ENCODE results near the gene KCNJ3.

- PRO-cap = no peak
Observed at GRCh38 chr2:149320057-149320588, 10.3 kb upstream of the LYPD6 start.

- PRO-cap = no peak
Observed at GRCh38 chr2:150475948-150476541, 11.4 kb downstream of the RND3 start.

DNA sequence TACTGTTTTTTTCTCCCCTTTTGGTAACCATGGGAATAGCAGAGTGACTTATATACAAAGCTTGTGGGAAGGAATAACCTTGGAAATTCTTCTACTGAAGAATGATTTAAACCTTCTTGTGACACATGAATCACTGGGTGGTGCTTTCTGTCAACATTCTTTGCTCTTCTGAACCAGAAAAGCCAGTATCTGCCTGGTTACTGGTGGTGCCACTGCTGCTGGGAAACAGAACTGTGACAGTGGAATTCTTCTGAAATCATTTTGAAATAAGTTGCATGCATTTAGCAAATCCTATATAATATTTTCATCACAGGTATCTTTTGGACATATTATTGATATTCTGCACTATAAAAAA, 39.4 kb upstream of the RND3 start:
- PRO-cap = no peak

DNA sequence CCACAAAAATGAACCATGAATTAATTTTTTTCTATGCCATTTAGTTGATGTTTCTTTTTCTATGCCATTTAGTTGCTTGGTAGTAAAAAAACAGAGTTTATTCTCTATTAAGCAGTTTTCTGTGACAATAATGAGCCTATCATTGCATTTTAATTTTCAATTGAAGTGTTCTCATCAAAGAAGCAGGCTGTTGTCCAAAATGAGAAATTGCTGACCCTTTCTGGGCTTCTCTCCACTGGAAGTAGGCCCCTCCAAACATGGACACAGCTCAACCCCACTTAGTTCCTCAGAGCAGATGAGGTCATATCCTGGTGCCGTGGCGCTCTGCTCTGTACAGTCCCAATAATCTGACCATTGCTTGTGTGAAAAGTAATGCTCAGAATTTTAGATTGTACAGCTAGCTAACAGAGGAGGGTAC, 156.6 kb upstream of the RND3 start:
- PRO-cap = no peak

- PRO-cap = no peak
Observed at GRCh38 chr2:150644485-150644858, 157.0 kb upstream of the RND3 start.

DNA sequence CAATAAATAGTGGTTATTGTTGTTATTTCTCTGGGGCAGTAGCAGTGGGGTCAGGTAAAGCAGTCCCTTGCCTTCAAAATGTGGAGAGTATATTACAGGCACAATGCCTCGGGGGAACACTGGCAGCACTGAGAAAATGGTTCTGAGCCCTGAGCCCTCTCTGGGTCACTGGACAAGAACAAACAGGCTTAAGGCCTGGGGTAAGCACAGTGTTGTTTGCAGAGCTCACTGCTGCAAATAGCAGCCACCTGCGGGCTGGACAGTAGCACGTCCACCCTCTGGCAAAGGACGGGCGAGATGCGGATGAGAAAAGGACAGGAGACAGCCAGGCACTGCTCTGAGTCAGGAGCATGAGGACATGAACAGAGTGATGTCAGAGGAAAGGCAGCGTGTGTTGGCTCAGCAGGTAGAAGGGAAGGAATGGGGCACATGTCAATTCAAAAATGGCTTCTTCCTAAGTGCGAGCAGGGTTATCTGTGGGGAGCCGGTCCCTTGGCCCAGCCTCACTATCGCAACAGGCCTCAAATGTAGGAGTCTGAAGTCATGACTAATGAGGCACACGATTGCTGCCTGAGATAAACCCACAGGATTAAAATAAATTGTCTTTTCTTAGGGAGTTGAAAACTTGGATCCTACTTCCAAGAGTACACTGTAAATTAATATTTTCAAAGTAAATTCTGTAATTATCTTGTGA, 25.9 kb upstream of the NEB start:
- PRO-cap = no peak

DNA sequence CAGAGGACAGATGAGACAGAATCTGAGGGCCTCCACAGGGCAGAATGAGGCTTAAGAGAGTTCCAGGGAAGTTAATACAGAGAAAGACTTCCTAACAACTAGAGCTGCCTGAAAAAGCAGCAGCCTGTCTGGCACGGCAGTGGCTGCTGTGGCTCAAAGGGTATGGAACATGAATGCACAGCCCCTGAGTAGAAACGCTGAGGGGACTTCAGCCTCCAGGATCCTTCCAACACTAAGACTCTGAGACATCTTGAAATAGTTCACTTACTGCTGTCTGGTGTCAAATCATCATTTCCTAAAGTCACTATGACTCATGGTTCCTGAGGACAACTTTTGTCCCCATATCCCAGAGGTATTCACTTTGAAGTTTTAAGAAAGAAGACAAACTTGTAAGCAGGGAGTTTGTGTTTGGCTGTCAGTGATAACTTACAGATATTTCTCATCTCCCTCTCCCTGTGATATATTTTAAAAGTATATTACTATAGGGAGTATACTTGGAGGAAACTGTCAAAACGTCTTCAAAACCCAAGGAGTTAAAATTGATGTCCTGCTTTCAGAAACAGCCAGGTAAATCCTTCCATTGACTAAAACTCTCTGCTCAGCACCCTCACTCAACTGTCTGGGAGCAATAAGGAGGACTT, 33.3 kb upstream of the NEB start:
- PRO-cap = no peak

DNA sequence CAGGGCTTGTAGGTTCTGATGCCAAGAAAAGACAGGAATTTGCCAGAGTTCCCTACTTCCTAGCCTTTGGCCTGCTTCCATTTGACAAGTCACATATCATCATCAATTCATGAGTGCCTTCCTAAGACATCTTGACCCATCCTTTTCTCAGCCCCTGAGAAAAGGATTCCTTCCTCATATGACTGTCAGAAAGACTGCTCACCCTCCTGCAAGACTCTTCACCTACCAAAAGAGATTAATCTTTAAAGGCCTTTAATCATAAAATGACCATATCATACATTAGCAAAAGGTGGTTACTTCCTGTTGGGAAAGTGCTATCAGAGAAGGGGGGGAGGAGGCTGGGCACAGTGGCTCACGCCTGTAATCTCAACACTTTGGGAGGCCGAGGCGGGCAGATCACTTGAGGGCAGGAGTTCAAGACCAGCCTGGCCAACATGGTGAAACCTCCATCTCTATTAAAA, 3.3 kb downstream of the STAM2 start:
- PRO-cap = no peak

DNA sequence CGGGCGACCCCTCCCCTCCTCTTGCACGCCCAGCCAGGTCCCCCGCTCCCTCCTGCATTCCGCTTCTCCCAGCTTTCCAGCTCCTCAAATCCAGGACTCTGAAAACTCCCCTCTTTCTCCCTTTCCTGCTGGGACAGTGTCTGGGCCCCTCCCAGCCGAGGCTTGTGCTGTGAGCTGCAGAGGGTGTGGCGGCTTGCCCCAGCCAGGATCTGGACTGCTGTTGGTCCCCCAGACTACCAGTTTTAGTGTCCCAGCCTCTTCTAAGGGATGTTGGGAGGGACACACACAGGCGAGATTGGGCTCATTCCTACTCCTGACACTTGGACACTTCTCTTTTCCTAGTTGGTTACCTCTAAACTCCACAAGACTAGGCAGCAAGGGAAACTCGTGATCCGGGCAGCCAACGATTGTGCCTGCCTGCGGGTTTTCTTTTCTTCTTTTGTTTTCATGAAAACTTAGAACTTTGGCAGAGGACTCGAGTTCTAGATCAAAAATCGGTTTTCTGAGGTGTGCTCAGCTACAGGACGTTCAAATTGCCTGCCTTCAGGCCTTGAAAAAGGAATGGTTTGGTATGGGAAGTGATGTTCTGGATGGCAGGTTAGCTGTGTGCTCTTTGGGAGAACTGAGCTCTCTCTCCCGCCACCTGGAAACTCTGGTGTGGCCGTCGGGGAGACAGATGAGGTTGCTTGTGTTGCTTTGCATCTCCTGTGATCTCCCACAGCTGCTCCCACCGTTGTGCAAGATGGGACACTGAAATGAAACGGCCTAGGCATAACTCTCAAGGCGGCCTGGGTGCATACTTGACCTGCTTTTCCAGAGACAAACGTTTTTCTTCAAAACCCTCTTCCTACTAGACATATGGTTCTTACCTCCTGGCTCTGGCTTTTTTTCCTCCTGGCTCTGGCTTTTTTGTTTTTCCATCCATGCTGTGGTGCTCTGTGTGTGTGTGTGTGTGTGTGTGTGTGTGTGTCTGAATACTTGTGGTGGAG, 1.8 kb downstream of the FMNL2 start:
- PRO-cap = bidirectional peak, plus-strand start at position 201 of the sequence, minus-strand start at position 100 of the sequence; bidirectional peak, plus-strand start at position 399 of the sequence, minus-strand start at position 216 of the sequence; unidirectional peak, minus-strand start at position 654 of the sequence

- PRO-cap = no peak
Observed at GRCh38 chr2:152394916-152395436, 60.0 kb downstream of the FMNL2 start.

- PRO-cap = no peak
Observed at GRCh38 chr2:152418761-152419079, 83.7 kb downstream of the FMNL2 start.

DNA sequence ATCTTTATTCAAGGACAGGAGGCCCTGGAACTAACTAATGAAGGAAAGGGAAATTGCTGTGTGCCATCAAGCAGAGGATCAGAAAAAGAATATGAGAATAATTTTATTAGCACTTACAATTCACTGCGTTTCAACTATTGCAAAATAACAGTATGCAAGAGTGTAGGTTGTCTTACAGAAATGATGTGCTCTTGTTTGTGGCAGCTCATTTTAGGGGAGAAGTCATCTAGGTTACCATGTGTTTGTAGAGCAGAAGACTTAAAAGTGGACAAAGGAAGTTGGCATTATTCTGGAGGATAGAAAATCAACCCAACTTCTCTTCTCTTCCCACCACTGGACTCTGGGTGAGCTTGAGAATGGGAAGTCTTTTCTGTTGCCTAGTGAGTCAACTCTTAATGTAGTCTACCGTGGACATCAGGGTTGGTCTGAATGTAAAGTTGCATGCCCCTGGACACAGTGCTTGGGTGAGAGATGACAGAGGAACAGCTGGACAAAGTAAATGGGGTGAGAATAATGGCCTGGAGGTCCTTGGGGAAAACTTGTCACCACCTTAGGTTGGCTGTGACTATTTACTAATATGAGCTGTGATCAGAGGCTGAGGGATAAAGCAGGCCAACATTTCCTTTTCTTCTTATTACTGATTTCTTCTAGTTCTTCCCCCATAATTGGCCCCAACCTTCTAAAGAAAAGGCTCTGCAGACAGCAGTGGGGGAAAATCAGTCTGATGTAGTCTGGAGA, 98.3 kb downstream of the FMNL2 start:
- PRO-cap = no peak

- PRO-cap = unidirectional peak, plus-strand start at chr2:152594619
Observed at GRCh38 chr2:152594098-152594795, 123.0 kb downstream of the PRPF40A start.

DNA sequence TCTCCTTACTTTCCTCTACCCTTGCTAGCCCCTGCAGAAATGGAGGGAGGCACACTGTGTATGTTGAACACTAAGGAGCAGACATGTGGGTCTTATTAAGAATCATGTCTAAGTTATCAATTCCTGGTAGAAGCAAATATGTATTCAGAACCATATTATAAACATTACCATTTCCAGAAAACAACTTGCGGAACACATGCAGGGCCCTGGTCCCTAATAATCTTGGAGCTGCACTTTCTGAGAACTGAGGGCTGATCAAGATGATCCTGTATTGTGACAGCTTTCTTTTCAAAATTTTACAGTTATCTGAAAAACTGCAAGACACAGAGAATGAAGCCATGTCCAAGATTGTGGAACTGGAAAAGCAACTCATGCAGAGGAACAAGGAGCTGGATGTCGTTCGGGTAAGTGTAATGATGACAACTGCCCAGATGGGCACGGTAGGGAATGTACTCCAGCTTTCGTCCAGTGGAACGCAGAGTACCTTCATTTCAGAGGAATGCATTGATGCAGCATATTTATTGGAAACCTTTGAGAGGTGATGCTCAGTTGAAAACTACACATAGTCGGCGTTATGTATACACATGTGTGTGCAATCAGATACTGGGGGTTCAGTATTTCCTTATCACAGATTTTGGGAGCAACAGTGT, 100.3 kb downstream of the PRPF40A start:
- PRO-cap = no peak

DNA sequence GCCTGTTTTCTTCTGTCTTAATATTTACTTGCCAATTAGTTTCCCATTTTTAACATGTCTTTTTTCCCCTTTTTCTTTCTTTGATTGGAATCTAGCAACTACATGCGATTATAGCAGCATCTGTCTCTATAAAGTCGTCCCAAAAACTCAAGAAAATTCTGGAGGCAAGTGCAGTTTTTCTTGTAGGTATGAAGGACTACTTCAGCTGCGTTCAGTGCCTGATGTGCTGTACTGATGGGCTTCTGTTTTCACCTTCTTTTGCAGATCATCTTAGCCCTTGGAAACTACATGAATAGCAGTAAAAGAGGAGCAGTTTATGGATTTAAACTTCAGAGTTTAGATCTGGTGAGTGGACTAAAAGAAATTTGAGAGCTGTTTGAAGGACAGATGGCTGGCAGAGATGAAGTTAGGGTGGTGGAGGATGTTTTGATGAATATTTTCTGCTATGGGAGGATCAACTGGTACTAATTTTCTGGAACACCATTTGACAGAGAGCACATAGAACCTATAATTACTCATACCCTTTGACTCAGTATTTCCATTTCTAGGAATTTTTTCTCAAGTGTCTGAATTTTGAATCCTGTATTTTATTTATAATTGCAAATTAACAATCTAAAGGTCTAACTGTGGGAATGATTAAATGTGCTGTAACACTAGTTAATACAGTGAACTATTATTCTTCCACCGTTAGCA, 87.6 kb downstream of the PRPF40A start:
- PRO-cap = no peak

GRCh38 chr2:152637278-152638244, 79.7 kb downstream of the PRPF40A start:
- PRO-cap = no peak

DNA sequence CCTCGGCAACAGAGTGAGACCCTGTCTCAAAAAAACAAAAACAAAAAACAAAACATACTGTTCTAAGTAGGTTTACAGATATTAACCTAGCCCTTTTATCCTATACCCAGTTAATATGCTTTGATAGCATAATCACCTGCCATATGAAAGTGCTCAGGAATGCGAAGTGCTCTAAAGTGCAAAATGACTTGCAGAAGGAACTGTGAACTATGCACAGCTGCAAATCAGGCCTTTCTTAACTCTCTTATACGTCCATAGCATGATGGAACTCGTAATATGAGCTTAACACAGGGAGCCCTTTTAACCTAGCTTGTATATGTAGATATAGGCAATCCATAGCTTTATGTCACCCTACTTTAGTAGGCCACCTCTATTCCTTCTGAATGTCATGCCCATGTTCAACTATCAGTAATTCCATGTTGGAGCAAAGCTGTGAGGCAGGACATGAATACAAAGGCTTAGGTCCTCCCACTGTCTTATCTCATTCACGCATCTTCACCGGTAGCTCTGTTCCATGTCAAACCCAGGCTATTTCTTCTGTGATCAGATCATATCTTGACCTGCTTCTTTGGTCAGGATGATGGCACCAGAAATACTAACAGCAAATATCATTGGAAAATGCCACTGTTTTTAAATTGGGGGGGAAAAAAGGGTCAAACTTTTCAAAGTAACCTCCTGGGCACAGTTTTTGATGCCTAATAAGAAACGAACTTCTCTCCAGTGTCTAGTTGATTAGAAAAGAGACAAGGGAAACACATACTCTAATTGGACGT, 72.9 kb downstream of the PRPF40A start:
- PRO-cap = no peak

DNA sequence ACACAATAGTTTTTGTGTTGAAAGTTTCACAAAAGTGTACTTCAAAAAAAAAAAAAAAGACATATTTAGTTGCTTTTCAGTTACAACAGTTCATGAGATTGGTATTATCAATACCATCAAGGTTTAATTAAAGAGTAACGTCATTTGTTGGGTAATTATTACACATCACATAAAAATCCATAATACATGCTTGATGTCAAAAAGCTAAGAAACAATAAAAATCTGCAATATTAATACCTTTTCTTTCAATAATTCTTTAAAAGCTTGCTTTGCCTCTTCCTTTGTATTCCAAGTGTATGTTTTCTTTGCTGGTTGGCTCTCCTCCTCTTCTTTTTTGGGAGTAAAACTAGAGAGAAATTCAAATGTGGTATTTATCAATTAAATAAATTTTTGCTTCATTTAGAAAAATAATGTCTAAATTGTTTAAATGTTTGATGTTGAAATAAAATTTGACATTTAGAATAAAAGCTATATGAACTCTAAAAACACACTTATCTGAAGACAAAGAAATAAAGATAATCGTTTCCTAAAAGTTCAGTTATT, 43.8 kb downstream of the PRPF40A start:
- PRO-cap = no peak

- PRO-cap = no peak
Observed at GRCh38 chr2:154698632-154699130, at the start of gene KCNJ3. KCNJ3 (plus strand) TSS chr2:154698695.

DNA sequence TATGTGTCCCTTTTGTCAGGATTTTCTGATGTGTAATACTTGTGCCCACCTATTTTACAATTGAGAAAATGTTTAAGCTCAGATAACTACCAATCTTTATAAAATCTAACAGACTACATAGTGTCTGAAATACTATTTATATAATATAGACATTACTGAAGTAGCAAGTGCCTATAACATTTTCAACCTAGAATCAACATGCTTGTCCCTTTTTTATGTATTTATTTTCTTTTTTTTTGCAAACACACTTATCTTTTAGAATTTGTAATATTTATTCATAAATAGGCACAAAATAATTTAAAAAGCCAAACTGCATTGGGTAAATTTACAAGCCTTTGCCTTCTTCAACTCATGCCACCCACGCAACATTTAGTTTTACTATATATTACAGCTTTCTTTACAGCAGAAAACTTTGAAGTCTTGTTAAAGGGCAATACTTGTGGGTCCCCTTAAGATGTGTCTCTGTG, 7.6 kb downstream of the NR4A2 start:
- PRO-cap = no peak

All from pulmonary lymph node (tissue), 1 donor.